ENCODE results near the gene PDLIM7.

- PRO-cap, 4 experiments = no peak in any of the 4 experiments
- RAMPAGE, long total RNA, 2 experiments = no peak in any of the 2 experiments
- RRBS = 74% methylated on average over 2 of the region's 9 CpGs
Measured at GRCh38 chr5:177434187-177434755, 7.8 kb downstream of the GRK6 start.

DNA sequence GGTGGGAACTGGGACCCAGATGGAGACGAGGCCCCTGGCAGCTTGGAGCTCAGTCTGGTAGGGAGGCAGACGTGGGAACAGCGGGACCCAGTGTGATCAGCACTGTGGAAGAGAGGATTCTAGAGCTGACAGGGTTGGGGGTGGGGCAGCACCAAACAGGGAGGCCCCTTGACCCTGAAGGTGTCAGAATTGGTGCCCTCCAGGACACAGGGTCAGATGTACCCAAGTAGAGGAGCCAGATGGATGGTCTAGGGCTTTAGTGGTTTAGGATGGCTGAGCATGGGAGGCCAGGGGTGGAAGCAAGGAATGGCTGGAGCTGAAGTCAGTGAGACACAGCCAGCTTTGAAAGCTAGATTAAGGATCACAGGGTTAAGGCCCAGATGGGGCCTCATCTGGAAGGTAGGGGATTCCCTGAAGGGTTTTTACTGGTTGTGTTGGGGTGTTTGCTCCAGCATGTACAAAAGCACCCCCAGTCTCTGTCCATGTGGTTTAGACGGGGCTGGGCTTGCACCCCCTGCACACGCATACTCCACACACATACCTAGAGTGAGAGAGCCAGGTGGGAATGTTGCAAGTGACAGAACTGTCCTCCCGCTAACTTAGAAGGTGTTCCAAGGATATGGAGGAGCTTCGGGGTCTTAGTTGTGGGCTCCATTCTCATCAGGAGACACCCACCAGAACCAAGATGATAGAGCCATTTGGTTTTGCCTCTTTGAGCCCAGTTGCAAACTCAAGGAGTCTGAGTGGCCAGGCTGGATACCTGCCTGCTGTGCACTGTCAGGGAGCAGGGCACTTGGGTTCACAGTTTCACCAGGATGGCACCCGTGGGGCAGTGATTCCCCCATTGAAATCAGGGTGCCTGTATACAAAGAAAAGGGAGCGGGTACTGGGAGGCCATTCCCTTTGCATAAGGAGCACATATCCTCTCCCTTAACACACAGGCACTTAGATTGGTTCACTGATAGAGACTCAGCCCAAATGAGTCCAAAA lies 1.8 kb upstream of the PRR7 start:
- PRO-cap, 4 experiments = no peak in any of the 4 experiments
- RAMPAGE, long total RNA, 2 experiments = no peak in any of the 2 experiments
- RRBS = no CpG with 5 or more reads among the region's 9 CpGs

GRCh38 chr5:177497515-177498562 lies at the start of gene PDLIM7:
Gene PDLIM7, minus strand, starts transcription at chr5:177497604.
- PRO-cap, 4 experiments = peak in 4 of 4 experiments; most common plus-strand start chr5:177497868 (in 3); most common minus-strand start chr5:177497601 (in 4)
- RAMPAGE, long total RNA, 2 experiments = start-site peak on the minus strand in 2 of 2 experiments, at chr5:177497586-177497610 at its widest, 98 to 574 reads per replicate
- RRBS = 3% methylated on average over 24 of the region's 90 CpGs

- PRO-cap, 4 experiments = no peak in any of the 4 experiments
- RAMPAGE, long total RNA, 2 experiments = no peak in any of the 2 experiments
- RRBS = 87% methylated on average over 7 of the region's 44 CpGs
Measured at GRCh38 chr5:177502977-177504158, 6.0 kb upstream of the PDLIM7 start.

DNA sequence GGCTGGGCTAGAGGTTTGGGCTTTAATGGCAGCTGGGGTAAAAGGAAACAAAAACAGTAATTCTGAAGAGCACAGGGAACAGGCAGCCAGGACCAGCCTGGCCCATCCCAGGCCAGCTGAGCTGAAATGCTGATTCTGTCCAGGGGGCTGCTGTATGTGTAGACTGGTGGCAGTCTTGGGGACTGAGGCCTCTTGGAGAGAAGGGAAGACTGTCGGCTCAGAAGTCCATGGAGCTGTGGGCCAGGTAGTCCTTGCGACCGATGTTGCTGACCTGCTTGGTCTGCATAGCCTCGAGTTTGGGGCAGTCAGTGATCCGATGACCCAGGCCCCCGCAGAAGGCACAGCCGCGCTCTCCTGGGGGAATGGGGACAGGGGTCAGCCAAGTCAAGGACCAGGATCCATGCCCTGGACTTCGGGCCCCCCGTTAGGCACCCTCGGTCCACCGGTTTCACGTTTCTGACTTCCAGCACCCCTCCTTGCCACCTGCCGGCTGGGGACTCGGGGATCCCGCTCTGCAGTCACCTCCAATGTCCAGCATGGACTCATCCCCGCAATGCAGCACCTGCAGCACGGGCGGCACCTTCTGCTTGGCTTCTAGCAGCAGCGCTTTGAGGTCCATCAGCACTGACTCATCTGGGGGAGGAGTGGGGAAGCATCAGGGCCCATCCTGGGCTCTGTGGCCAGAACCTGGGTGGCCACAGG lies 2.1 kb upstream of the DOK3 start:
- PRO-cap, 4 experiments = no peak in any of the 4 experiments
- RAMPAGE, long total RNA, 2 experiments = no peak in any of the 2 experiments
- RRBS = no CpG with 5 or more reads among the region's 20 CpGs

DNA sequence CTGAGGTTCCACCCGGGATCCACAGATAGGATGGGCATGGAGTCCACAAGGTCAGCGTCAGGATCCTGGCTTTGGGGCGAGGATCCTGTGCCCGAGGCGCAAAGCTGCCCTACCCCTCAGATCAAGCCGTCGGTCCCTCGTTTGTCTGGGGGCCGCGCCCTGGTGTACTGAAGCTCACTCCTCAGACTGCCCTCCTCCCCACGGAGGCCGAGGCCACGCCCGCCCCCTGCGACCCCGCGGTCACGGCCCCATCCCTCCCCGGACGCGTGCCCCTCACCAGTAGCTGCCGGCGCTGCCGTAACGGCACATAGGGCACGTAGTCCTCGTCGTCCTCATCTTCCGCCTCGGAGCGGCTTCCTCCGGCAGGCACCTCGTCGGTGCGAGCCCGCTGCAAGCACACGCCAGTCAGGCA lies 307 bp downstream of the DDX41 start:
- PRO-cap, 4 experiments = no peak in any of the 4 experiments
- RAMPAGE, long total RNA, 2 experiments = no peak in any of the 2 experiments
- RRBS = 1% methylated on average over 11 of the region's 37 CpGs

DNA sequence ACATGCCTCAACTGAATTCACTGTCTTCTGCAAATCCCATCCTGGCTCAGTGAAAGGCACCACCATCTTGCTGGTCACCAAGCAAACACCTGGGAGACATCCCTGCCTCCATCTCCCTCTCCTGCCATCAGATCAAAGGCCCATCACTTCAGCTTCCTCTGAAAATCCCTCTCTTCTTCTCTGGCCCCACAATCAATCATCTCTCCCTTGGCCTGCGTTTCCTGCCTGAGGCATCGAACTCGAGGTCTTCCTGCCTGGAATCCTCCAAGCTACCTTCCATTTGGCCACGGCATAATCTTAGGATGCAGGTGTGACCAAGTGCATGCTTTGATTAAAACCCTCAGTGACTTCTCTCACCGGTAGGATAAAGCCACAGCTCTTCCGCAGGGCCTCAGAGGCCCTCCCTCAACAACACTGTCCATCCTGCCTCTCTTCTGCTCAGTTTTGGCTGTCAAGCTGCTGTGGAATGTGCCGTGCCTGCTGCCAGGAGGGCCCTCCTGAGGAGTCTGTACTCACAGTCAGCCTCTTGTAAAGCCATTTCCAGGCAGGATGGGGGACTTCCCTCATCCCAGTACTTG lies 13.6 kb upstream of the DDX41 start:
- PRO-cap, 4 experiments = no peak in any of the 4 experiments
- RAMPAGE, long total RNA, 2 experiments = start-site peak on the minus strand in 1 of 2 experiments, centred at position 314 of the sequence, 6 reads per replicate
- RRBS = no CpG with 5 or more reads among the region's 7 CpGs

DNA sequence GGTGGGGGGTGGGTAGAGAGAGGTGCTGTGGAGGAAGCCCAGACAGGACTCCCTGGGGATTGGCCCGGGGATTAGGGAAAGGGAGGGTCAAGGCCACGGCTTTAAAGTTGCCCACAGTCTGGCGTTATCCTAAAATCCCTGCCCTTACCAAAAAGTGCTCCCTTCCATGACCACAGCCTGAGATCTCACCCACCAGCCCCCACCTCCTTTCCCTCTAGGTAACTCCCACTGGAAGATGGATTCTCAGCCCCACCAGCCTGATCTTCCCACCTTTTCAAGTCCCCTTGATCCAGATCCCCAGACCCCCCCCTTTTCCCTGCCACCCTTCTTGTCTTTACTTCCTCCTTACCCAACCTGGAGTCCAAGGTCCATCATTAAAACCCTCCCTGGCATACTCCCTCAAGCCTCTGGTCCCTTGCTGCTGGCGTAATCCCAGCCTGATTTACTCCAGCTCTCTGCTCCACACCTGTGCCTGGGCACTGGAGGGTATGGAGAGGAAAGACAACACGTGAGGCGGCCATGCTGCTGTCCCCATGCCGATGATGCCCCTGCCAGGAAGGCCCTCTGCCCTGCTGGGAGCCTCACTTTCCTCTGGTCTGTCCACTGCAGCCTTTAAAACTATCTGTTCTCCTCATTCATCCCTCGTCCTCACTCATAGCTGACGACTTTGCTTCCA lies 5.0 kb downstream of the B4GALT7 start:
- PRO-cap, 4 experiments = no peak in any of the 4 experiments
- RAMPAGE, long total RNA, 2 experiments = no peak in any of the 2 experiments
- RRBS = no CpG with 5 or more reads among the region's 9 CpGs

GRCh38 chr5:177607256-177608263 lies 7.6 kb downstream of the B4GALT7 start:
- PRO-cap, 4 experiments = no peak in any of the 4 experiments
- RAMPAGE, long total RNA, 2 experiments = start-site peak on the plus strand in 1 of 2 experiments, at chr5:177607149-177607510 at its widest, 10 reads per replicate
- RRBS = 17% methylated on average over 9 of the region's 26 CpGs

DNA sequence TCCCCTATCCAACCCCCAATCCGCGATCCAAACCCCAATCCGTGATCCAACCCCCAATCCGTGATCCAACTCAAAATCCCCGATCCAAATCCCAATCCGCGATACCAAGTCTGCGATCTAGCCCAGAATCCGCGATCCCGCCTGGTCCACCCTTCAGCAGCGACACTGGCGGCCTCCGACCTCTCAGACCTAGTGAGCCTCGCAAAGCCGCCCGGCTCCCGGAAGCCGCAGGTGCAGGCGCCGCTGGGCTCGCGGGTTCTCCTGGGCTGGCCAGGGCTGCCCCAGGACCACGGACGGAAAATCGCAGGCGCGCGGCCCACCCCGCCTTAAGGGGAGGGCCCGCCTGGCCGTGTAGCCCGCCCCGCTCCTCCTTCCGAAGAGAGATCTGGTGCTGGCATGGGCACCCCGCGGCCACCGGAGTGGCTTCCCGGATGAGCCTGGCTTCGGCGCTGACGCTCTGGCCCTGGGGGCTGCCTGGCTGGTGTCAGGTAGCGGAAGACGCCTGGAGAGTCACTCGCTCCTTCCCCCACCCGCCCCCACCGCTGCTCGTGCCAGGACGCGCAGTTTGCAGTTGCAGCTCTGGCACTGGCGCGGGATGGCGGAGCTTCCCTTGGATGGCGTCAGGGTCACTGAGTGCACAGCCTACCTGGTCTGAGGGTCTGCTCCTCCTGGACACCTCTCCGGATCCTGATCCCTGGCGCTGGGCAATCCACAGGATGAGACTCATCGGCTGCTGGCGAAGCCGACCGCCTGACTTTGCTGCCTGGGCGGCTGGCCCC lies 182.9 kb downstream of the B4GALT7 start:
- PRO-cap, 4 experiments = no peak in any of the 4 experiments
- RAMPAGE, long total RNA, 2 experiments = no peak in any of the 2 experiments
- RRBS = no CpG with 5 or more reads among the region's 61 CpGs

DNA sequence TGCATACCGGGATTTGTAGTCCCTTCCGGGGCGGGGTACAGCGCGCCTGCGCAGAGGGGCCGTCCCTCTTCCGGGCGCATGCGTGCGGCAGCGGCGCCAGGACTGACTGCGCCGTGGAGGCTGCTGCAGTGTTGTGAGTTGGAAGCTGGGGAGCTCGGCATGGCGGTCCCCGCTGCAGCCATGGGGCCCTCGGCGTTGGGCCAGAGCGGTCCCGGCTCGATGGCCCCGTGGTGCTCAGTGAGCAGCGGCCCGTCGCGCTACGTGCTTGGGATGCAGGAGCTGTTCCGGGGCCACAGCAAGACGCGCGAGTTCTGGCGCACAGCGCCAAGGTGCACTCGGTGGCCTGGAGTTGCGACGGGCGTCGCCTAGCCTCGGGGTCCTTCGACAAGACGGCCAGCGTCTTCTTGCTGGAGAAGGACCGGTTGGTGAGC lies 120.6 kb downstream of the PROP1 start:
- PRO-cap, 4 experiments = no peak in any of the 4 experiments
- RAMPAGE, long total RNA, 2 experiments = no peak in any of the 2 experiments
- RRBS = no CpG with 5 or more reads among the region's 45 CpGs

- PRO-cap, 4 experiments = no peak in any of the 4 experiments
- RAMPAGE, long total RNA, 2 experiments = no peak in any of the 2 experiments
- RRBS = no CpG with 5 or more reads among the region's 35 CpGs
Measured at GRCh38 chr5:177944292-177944737, 51.7 kb downstream of the PROP1 start.

- PRO-cap, 4 experiments = peak in 2 of 4 experiments; most common plus-strand start chr5:178114185 (in 1); most common minus-strand start chr5:178114125 (in 2)
- RAMPAGE, long total RNA, 2 experiments = no peak in any of the 2 experiments
- RRBS = 5% methylated on average over 10 of the region's 56 CpGs
Measured at GRCh38 chr5:178113969-178115091, 998 bp downstream of the N4BP3 start.

DNA sequence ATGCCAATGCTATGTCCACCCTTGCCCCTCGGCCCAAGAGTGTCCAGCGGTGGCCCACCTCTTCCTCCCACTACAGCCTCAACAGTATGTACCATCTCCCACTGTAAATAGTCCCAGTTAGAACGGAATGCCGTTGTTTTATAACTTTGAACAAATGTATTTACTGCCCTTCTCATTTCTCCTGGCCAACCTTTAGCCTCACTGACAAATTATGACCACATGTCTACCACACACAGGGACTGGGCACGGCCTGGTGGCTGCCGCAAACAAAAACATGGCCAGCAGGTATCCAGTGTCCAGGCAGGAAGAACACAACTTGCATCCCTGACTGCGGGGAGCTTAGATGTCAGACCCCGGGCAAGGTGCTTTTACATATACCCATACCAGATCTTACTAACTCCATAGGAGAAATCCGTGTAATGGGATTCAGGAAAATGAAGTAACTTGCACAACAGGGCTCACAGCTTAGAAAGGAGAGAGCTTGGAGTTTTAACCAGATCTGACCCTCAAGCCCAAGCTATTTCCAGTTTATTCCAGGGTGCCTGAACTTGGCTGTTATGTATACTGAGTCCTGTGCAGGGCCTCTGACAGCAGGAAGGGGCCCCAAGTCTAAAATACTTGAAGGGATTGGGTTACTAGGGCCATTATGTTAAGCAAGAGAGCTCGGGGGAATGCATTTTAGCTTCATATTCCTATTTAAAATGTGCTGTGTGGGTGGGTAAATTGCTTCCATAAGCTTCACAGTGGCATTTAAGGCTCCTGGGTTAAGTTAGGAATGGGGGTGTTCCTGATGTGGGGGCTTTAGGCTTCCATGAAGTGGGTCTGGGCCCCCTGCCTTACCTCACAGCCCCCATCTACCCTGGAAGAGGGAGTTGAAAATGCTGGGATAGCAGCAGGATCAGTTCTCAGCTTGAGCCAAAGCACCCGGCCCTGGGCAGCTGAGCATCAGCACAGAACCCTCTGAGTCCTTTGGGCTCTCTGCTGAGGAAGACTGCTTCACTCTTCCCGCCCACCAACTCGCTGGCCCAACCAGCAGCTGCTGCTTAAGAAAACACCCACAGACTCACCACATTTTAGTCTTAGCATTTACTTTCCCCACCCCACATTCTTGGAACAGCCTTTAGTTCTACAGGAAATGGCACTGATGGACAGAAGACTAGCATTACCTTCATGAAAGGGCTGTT lies 4.9 kb downstream of the NHP2 start:
- PRO-cap, 4 experiments = no peak in any of the 4 experiments
- RAMPAGE, long total RNA, 2 experiments = start-site peak on the plus strand in 1 of 2 experiments, centred at position 955 of the sequence, 14 reads per replicate
- RRBS = no CpG with 5 or more reads among the region's 13 CpGs

DNA sequence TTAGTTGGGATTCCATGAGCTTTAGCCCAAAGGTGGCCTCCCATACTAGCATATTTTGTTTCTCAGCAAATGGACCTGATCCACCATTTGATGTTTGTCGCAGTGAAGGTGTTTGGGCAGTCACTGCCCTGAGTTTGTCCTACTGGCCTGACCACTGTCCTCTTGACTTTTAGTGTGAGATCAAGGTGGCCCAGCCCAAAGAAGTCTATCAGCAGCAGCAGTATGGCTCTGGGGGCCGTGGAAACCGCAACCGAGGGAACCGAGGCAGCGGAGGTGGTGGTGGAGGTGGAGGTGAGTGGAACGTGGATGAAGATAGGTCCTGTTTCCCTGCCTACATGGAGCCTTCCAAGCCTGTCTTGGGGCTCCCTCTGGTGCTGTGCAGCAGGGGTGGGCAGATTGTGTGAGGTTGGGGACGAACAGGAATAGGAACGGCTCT lies 4.8 kb downstream of the HNRNPAB start:
- PRO-cap, 4 experiments = no peak in any of the 4 experiments
- RAMPAGE, long total RNA, 2 experiments = no peak in any of the 2 experiments
- RRBS = no CpG with 5 or more reads among the region's 9 CpGs

- PRO-cap, 4 experiments = no peak in any of the 4 experiments
- RAMPAGE, long total RNA, 2 experiments = no peak in any of the 2 experiments
- RRBS = 51% methylated on average over 3 of the region's 17 CpGs
Measured at GRCh38 chr5:178223678-178224344, 8.8 kb downstream of the PHYKPL start.

DNA sequence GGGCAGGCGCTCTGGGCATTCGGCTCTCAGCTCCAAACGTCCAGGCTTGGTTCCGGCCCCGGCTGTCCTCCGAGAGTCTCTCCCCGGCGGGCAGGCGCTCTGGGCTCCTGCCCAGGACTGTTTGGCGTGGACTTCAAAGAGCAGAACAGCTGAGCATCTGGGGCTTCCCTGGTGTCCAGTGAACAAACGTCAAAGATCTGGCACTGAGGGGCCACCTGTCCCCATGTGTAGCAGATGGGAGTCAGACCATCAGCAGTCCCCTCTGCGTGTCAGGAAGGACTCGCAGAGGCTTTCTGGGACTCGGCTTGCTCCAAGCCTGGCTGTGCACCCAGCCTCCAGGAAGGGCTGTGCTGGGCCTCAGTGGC lies 164.1 kb upstream of the PHYKPL start:
- PRO-cap, 4 experiments = peak in 1 of 4 experiments; most common minus-strand start position 123 of the sequence (in 1)
- RAMPAGE, long total RNA, 2 experiments = no peak in any of the 2 experiments
- RRBS = no CpG with 5 or more reads among the region's 14 CpGs

DNA sequence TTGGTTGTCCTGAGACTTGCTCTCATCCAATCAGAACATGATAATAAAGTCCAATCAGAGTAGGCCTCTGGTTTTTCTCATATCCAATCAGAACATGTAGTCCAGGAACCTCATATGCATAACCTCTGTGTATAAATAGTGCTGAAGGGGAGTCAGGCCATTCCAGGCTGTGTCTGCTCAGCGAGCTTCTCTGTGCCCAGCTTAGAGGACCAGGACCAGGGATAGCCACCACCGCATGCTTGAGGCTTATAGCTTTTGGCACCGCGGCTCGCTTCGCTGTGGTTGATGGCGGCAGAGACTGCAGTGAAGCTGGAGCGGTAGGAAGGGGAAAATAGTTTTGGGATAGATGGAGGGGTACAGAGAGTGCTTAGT lies 26.8 kb upstream of the ZNF354B start:
- PRO-cap, 4 experiments = no peak in any of the 4 experiments
- RAMPAGE, long total RNA, 2 experiments = no peak in any of the 2 experiments
- RRBS = no CpG with 5 or more reads among the region's 8 CpGs

DNA sequence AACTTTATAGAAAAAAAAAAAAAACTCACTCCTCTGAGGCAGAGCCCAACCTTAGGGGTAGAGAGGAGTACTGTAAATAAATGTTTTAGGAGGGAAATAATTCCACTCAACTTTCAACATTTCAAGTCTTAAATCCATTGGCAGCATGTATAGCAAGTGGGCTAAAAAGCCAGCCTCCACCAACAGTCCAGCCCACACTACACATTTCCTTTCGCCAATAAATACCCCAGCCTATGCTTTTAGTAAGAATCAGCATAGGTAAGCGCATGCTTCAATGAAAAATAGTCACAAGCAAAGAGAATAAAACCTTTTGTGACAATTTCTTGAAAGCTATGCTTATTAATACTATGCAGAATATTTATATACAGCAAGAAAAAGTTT lies 5.0 kb downstream of the HNRNPH1 start:
- PRO-cap, 4 experiments = no peak in any of the 4 experiments
- RAMPAGE, long total RNA, 2 experiments = no peak in any of the 2 experiments
- RRBS = no CpG with 5 or more reads among the region's 2 CpGs

DNA sequence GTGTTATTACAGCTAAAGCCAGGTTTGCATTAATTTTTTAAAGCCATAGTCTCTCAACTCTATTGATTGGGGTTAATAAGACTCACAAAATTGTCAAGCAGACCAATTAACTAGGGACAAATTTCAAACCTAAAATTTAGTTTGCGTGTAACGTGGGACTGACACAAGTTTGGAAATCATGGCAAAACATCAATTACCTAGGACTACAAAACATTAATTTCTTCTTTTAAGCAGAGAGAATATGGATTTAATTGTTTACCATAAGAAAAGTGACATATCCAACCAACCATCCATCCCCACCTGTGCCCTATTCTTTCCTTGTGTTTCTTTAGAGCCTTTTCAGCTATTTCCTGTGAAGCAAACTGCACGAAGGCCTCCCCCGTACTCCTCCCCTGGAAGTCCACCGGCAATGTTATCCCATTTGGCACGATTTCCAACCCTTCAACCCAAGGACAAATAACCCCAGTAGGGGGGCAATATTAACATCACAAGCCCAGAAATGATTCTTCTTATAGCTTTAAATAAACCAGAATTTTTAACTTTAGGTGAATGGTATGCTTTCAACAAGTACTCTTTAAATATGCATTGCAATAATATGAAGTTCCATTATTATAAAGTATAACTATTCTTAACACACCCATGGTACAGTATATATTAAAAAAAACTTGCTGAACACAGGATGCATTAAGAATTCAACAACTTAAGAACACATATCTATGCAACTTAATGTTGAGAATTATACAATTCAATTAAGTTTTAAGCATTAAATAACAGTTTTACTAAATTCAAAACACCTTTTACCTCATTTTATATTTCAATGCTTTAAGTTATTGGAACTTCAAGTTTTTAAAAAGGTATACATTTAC lies 4.3 kb downstream of the HNRNPH1 start:
- PRO-cap, 4 experiments = no peak in any of the 4 experiments
- RAMPAGE, long total RNA, 2 experiments = no peak in any of the 2 experiments
- RRBS = no CpG with 5 or more reads among the region's 6 CpGs